Brain (tissue), 1 donor: ENCODE results near the genes NCR2 and USP49.

- RRBS: no CpG with 5 or more reads among the region's 2 CpGs
Measured at GRCh38 chr6:40779378-40779612, 192.1 kb upstream of the LRFN2 start.

DNA sequence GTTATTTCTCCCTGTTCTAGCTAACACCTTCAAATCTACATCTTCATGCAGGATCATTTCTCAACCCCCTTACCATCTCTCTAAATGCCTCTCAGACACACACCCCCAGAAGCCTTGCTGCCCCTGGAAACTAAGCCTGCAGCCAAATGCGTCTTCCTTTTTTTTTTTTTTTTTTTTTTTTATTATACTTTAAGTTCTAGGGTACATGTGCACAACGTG lies 55.9 kb downstream of the UNC5CL start:
- RRBS: no CpG with 5 or more reads among the region's 2 CpGs

DNA sequence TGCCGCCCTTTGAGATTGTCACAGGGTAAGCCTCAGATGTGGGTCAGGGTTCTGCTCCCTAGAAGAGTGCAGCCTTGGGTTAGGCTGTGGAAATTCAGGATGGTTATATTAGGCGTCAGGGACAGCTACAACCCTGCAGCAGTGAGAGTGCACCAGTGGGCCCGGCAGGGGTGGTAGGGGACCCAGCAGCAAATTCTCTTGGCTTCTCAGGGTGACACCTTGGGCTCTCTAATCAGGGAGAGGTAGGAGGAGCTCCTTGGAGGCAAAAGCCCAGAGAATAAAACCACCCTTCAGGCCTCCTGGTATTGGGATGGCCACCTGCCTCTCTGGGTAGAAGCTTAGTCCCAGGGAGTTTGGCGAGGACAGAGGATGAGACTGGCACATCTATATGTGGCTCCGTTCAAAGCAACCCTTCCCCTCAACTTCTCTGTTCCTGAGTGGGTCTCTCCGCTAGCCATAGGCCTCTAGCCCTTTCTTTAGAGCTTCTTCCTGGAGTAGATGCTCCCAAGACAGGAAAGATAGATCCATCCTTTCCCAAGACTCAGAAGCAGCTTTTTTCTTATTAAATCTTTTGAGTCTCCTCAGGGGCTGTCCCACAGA lies 552 bp downstream of the APOBEC2 start:
- RRBS: no CpG with 5 or more reads among the region's 6 CpGs

DNA sequence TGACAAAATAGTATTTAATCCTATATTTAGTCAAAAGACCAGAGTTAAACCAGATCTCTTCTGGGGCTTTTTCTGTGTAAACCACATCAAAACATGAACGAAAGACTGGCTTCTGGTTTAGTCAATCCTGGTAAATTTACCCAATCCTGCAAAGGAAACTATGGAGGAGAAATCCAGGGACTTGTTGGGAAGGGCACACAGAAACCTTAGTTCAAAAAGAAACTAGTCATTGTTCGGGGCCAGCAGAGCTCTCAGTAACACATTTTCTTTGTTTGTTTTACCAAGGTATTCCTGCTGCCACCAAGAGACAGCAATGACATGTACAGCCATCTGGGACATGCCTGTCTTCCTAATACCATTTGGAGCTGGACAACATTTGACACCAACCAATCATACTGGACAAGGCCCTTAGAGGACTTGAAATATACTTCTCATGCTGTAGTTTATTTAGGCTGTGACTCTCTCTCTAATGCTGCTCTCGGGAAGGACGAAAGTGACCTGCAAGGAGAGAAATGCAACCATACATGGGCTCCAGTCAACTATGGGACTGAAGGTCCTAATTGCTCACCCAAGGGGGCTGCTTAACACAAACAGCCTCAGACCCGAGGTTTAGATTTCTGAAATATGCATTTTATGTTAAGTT lies 8.2 kb downstream of the OARD1 start:
- RRBS: no CpG with 5 or more reads among the region's 5 CpGs

DNA sequence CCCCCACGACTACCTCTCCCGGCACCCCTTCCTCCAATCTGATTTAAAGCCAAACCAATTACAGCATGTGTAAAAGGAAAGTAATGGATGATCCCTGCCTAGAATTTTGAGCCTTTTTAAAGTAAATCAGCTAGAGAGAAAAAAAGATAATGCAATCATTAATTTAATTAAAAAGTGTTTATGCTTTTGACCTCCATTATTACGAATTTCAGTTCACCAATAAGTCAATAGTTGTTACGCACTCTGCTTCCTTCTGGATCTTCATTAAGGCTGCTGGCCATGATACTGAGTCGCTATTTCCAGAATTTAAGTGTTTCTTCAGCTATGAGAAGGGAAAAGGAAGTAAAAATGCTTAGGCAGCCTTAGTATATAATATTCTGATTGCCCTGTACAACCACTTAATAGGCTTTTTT lies 796 bp downstream of the OARD1 start:
- RRBS: no CpG with 5 or more reads among the region's 5 CpGs

DNA sequence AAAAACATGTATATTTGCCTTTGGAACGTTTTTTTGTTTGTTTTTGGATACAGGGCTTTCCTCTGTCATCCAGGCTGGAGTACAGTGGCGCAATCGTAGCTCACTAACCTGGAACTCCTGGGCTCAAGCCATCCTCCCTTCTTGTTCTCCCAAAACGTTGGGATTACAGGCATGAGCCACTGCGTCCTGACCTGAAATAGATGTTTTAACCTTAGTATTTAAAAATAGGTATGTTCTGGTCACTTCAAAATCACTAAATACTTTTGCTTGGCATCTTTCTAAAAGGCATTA lies 2.3 kb downstream of the NFYA start:
- RRBS: no CpG with 5 or more reads among the region's 5 CpGs

DNA sequence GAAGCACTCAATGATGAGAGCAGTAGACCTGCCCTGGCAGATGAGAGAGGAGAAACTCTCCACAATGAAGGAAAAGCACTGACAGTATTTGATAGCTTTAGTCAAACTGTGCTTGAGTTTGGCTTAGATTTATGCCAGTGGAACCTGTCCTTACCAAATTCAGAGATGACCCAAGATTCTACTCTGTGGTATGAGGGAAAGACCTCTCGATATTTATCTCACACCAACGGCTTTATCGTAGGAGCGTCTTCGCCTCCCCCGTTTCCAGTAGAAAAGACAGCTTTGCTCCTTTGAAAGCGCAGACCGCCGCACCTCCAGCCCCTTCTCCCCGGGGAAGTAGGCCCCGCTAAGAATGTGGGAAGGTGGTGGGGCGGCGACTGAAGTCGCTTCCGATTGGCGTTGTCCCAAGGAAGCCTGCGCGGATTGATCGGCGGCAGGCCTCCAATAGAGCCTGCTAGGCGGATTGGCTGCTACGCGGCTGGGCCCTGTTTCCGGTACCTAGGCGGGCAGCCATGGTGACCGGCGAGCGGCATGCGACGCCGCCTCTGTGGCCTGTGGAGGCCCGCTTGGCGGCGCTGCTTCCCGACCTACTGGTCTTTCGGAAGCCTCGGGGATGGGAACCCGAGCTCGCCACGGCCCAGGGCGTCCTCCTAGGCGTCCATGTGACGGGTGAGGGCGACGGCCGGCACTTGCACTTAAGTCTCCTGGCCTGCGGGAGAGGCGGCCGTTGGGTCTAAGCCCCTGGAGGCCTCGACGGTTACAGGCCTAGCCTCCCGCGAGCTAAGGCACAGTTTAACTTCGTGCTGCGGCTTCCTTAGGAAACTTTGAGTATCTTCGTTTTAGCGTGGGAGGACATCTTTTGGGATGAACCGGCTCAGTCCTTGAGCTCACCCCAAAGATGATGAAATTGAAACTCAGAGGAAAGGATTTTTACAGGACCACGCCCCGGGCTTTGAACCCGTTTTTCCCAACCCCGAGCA lies 28.0 kb downstream of the NFYA start:
- RRBS: 98% methylated on average over 3 of the region's 62 CpGs

GRCh38 chr6:41186137-41186684 lies 14.7 kb downstream of the TREML2 start:
- RRBS: no CpG with 5 or more reads among the region's 6 CpGs

GRCh38 chr6:41274241-41274775 lies 12.2 kb downstream of the TREM1 start:
- RRBS: no CpG with 5 or more reads among the region's 4 CpGs

DNA sequence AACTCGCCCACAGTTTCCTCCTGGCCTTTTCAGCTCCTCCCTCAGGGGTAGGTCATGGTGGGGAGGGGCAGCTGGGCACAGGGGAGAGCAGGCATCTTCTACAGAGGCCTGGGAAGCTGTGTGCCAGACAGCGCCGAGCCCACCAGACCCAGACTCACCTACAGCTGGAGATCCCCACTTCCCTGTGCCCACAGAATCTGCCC lies at the start of gene NCR2:
Gene NCR2, plus strand, starts transcription at position 90 of the 203 bp plus-strand sequence.
- RRBS: no CpG with 5 or more reads among the region's 3 CpGs

DNA sequence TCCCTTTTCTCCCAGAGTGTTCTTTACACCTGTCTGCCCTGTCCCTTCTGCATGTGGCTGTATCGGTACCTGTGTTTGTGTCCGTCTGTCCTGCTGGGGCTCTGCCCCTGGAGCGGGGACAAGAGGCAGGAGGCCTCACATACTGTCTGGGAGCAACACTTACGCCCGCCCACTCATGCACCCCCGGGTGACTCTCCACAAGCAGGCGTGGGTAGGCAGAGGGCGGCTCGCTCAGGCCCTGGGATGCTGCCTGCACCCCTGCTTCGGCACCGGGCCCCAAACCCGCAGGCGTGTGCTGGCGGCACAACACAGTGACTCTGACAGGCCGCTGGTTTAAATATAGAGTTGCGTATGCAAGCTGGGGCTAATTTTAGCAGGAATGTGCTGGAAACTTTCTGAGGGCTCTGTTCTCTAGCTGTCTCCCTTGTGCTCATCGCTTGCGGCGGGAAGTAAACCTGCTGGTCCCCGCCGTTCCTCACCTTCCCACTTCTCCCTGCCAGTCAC lies 94.7 kb upstream of the FOXP4 start:
- RRBS: 61% methylated on average over 4 of the region's 21 CpGs

GRCh38 chr6:41636798-41637291 lies 1.4 kb upstream of the MDFI start:
- RRBS: 15% methylated on average over 24 of the region's 46 CpGs

DNA sequence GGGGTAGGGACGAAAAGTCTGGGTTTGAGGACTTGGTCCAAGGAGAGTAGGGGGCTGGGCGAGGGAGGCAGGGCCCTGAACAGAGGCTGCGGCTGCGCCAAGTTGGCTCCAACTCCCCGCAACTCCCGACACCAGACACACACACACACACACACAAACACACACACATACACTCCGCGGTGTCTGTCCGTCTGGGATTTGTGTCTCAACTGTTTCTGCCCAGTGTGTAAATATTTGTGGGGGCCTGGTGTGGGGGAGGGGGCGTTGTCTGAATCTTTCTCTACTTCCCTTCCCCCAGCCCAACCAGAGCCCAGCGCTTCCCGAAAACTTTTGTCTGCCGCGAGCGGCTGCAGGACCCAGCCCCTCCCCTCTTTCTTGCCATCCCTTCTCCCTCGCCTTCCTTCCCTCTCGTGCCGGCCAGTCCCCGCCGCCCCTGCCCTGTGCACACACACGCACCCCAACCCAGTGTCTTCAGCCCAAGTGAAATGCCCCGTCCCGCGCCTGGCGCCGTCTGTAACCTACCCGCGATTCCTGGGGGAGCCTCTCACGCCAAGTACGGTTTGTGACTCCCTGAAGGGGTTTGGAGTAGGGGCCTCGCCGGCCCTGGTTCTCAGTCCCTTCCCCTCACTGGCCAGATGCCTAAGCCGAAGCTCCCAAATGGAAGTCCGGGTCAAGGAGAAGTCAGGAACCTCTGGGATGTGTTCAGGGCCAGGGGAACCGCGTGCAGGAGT lies 840 bp downstream of the MDFI start:
- RRBS: 29% methylated on average over 5 of the region's 36 CpGs

DNA sequence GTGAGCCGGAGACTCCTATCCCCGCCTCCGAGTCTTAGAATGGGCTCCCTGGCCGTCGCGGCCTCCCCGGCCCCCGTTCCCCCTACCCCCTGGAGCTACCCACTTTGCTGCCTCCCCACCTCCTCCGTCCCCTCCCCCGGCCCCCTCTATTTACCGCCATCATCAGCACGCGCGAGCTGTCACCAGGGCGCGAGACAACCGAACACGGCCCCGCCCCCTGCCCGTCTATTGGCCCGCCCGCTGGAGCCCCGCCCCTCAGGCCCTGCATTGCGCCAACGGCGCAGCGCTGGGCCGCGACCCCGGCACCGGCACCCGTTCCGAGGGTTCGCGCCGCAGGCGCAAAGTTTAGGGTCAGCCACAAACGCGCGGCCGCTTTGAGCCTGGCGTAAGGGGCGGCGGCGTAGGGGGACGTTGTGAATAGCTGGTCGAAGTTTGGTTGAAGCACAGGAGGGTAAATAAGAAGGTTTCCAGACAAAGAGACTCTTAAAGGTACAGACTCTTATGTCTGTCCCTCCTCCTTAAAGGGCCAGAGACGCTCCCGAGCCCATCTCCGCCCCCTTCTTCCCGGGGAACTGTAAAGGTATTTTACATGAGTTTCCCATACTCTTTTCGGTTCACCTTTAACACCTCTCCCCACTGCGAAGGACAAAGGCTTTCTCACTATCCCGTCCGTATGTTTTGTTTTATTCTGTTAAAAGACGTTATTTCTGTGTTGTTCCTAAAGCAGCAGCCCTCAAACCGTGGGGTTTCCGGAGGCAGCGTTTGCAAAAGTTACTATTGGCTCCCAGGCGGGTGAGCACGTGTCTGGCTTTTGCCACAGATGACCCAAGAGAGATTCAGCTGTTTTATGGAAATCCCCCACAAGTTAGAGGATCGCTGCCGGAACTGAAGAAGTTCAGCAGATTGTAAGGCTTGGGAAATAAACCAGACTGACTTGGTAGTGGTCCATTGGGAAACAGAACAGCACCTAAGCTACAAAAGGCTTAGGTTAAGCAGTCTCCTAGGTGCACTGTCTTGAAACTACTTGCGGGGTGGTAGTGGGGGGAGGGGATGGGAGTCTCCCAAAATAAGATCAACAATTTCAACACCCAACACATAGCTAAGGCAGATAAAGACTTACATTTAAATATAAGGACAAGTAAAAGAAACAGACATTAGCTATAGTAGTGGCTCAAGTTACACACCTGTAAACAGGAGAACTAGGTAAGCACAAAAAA lies at the start of gene USP49:
Gene USP49, minus strand, starts transcription at position 206 of the 1,217 bp plus-strand sequence.
- RRBS: 2% methylated on average over 10 of the region's 64 CpGs

- RRBS: no CpG with 5 or more reads among the region's 1 CpG
Measured at GRCh38 chr6:41934631-41935422, 6.8 kb downstream of the CCND3 start.

- RRBS: 90% methylated on average over 5 of the region's 10 CpGs
Measured at GRCh38 chr6:41947486-41948297, 6.1 kb upstream of the CCND3 start.

- RRBS: no CpG with 5 or more reads among the region's 4 CpGs
Measured at GRCh38 chr6:41961570-41962109, 20.0 kb upstream of the CCND3 start.

DNA sequence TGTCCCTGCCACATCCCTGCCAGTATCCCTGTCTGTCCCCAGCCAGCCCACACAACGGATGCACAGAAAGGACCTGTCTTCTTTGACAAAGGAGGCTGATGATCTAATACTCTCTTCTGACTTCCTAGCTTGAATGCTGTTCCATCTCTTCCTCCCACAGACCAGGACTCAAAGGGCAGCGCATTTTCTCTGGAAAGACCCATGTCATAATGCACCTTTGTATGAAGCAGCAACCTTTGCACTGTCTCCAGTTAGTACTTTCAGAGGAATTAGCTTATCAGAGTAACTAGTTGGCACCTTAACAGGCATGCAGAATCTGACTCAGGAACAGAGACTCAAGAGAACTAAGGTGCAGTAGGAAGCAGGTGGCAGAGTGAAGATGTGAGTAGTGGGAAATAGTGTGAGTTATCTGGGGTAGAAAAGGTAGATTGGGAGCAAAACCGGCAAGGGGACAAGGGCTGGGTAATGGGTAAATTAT lies 53.2 kb upstream of the TAF8 start:
- RRBS: no CpG with 5 or more reads among the region's 3 CpGs

- RRBS: no CpG with 5 or more reads among the region's 6 CpGs
Measured at GRCh38 chr6:42022116-42022538, 28.2 kb upstream of the TAF8 start.

DNA sequence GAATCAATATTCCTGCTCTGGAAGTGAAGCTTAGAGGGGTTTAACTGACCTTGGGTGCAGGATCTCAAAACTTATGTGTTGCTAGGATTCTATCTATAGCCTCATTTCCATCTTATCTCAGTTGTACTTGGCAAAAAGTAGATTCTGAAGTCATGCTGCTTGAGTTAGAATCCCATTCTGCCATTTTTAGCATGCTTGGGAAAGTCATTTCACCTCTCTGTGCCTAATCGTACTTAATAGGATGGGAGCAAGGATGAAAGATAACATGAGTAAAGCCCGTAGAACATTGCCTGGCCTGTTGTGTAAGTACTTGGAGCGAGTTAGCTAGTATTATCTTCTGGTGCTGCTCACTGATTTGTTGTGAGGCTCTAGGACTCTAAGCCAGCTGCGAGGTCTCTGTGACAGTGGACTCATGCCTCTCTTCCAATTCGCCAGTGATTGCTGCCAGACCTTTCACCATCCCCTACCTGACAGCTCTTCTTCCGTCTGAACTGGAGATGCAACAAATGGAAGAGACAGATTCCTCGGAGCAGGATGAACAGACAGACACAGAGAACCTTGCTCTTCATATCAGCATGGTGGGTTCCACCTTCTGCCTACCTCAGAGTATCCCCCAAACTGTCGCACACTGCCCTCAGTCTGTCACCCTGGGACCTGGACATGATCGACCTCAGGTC lies 17.8 kb downstream of the TAF8 start:
- RRBS: no CpG with 5 or more reads among the region's 9 CpGs